Mesenteric fat pad (tissue), 1 donor: Measurements from ENCODE around the gene FSTL1.

- PRO-cap, result no peak
Measured at GRCh38 chr3:115071216-115072209, 75.6 kb downstream of the ZBTB20 start.

DNA sequence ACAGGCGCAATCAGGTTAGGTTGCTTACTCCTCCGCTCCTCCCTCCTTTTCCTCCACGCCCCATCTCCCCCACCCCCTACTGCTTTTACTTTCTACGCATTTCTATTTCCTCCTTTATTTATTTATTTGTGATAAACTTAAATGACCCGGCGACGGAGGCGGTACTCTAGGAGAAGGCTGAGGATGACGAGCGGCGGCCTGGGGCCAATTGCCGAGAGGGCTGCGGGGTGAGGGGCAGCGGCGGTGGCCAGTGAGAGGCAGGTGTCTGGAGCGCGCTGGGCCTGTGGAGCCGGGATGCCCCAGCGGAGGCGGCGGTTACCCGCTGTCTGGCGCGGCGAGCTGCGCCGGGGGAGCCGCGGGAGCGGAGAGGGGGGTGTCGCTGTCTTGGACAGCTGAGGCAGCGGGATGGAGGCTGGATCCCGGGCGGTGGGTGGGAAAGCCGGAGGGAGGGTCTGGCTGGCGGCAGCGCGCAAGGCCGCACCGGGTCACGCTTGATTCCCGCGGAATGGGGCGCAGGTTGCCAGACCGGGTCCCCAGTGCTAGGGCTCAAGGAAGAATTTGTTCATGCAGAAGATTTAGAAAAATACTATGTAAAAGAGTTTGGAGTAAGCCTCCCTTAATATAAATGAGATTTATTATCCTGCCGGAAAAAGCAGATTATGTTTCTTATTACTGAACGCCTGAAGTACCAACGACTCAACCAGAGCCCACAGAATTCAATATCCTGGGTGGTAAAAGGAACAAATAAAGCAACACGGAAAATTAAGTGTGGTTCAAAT, 851 bp upstream of the ZBTB20 start:
- PRO-cap, result unidirectional peak, plus-strand start at position 282 of the sequence

GRCh38 chr3:115317752-115318380, 170.8 kb upstream of the ZBTB20 start:
- PRO-cap, result no peak

DNA sequence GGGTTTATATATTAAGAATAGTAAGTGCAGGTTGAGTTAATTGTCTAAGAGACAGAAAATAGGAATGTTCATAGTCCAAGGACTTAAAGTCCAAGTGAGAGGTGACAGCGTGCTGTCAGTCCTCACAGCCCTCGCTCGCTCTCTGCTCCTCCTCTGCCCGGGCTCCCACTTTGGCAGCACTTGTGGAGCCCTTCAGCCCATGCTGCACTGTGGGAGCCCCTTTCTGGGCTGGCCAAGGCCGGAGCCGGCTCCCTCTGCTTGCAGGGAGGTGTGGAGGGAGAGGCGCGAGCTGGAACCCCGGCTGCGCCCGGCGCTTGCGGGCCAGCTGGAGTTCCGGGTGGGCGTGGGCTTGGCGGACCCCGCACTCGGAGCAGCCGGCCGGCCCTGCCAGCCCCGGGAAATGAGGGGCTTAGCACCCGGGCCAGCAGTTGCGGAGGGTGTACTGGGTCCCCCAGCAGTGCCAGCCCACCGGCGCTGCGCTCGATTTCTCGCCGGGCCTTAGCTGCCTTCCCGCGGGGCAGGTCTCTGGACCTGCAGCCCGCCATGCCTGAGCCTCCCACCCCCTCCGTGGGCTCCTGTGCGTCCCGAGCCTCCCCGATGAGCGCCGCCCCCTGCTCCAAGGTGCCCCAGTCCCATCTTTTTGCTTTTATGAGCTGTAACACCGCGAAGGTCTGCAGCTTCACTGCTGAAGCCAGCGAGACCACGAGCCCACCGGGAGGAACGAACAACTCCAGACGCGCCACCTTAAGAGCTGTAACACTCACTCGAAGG, 168.2 kb downstream of the GAP43 start:
- PRO-cap, result no peak

DNA sequence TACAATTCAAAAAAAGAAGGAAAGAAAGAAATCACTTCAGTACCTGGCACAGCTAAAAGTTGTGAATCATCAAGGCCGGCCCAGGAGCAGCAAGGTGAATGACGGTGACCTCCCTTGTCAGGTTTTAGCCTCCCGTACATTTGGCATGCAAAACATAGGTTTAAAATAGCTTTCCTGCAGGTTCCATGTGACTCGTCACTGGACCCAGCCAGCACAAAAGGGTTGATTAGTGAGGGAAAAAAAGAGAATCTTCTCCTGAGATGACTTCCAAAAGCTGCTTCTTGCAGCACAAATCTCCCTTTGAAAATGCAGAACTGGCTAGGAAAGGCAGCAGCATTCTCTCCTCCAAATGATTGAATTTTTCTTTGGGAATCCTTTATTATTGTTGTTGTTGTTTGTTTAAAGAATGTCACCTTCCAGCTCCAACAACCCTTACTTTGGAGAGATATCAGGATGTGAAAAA, 394.1 kb downstream of the LSAMP start:
- PRO-cap, result no peak

DNA sequence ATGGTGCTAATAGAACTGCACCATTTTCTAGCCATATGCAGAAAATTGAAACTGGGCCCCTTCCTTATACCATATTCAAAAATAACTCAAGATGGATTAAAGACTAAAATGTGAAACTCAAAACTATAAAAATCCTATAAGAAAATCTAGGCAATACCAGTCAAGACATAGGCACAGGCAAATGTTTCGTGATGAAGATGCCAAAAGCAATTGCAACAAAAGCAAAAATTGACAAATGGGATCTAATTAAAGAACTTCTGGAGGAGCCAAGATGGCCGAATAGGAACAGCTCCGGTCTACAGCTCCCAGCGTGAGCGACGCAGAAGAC, 85.6 kb downstream of the LSAMP start:
- PRO-cap, result no peak

DNA sequence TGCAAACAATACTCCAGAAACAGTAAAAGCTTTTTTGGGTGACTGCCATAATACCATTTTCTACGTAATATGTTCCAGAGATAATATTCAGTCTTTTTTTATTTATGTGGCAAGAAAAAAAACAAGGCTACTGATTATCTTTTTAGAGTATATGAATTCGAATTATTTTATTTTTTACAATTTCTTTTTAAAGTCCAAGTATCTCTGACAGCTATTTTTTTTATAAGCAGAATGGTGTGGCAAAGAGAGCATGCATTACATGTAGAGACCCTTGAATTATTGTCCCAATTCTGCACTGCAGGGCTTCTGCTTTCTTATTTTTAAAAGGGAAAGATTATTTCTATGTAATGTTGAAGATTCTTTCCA, 468.9 kb upstream of the LSAMP start:
- PRO-cap, result no peak

DNA sequence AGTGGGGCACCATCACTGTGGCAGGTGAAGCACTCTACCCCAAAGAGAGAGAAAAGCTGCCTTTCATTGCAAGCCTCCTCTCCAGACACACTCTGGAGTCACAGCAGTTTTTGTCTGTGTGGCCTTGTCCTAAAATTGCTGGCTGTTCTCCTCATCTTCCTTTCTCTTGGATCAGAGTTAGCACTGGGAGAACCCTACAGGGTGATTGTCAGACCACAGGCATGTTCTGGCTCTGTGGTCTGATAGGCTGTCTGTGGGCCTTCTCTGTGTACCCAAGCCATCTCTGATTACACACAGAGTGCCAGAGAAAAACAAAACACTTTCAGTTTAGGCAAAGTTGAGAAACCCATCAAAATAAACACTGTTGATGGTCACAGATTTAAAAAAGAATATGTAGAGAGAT, 954.1 kb upstream of the LSAMP start:
- PRO-cap, result no peak

- PRO-cap, result no peak
Measured at GRCh38 chr3:118809919-118810251, 224.8 kb downstream of the IGSF11 start.

DNA sequence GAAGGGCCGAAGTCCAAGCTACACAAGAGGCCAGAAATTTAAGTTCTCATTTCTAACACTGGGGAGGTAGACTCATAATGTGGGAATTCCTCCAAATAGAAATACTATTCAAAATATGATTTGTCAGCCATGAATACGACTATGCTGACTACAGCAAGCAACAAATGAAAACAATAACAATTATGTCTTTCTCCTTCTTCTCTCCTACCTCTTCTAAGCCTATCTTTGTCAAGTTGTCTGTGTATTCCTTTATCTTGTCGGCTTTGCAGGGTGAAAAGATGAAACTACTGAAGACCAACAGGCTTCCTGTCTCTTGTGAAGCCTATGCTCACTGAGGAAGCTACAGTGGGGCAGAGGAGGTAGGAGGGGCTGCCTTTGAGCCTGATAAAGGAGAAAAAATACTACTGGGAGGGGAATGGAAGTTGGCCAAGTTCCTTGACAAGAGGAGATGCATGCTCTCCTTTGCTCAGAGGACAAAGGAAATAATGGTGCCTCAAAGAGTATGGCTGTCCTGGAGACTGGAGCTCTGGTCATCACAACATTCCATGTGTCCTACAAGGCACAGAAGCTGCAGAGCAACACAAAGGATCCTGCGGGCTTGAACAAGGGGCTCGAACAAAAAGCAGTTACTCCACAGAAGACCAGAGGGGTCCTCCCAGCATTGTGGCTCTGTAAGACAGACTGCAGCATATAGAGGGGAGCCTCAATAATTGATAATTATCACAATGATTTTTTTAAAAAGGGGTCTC, 92.0 kb downstream of the IGSF11 start:
- PRO-cap, result no peak

DNA sequence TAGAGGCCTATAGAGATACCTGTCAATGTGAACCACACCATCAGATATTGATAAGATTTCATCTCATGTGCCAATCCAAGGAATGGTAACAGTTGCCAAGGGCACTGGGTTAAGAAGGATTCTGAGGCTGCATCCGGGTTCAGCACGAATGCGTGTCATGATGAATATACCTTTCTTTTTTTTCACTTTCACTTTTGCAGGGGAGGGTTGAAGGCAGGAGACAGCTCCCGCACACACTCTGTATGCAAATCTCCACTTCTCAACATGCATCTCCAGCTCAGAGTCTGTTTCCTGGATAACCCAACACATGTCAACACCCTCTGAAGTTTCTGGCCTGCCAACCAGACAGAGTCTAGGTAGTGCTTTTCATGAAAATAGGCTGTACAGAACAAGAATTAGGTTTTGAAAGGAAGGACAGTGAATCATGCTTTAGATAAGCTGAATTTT, 21.6 kb downstream of the B4GALT4 start:
- PRO-cap, result no peak

GRCh38 chr3:119257148-119257937, 16.7 kb upstream of the B4GALT4 start:
- PRO-cap, result no peak

- PRO-cap, result no peak
Measured at GRCh38 chr3:119437337-119438351, 25.8 kb downstream of the TMEM39A start.

- PRO-cap, result no peak
Measured at GRCh38 chr3:119650234-119651036, 10.0 kb downstream of the POPDC2 start.

- PRO-cap, result no peak
Measured at GRCh38 chr3:119794966-119795727, 13.2 kb downstream of the NR1I2 start.

DNA sequence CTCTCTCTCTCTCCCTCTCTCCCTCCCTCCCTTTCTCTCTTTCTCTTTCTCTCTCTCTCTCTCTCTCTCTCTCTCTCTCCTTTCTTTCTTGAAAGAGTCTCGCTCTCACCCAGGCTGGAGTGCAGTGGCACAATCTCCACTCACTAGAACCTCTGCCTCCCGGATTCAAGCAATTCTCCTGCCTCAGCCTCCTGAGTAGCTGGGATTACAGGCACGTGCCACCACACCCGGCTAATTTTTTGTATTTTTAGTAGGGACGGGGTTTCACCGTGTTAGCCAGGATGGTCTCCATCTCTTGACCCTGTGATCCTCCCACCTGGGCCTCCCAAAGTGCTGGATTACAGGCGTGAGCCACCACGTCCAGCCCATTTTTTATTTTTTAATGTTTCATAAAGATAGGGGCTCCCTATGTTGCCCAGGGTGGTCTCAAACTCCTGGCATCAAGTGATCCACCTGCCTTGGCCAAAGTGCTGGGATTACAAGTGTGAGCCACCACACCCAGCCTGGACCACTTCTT, 126.4 kb downstream of the GSK3B start:
- PRO-cap, result no peak

DNA sequence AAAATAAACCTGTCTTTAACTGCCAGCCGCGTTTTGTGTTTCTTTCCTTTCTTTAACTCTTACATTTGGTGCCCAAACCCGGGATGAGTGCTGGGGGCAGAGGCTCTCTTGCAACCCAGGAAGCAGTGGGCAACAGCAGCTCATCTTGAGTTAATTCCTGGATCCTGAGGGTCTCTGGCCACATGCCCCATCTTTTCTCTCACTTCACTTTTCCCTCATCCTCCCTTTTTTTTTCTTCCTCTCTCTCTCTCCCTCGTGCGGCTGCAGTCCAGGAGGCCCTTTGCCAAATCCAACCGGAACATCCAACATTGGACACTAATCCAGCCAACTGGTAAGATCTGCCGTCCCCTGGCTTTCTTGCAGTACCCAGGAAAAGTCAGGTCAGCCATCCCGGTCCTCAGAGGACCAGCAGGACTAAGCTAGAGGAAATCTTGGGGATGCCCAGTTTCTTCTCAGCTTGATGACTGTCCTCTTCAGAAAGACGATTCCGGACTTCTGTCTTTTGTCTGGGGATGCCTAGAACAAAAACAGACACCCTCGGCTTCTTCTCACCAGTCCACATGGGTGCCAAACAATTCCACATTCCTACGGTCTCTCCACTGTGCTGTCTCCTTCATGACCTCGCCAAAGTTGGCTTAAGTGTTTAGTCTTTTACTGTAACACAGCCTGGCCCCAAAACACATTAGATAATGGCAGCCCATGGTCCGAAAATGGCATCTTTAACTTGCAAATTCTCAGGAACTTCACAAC, 115.6 kb downstream of the GSK3B start:
- PRO-cap, result no peak

GRCh38 chr3:120449504-120450218, 1.1 kb downstream of the FSTL1 start:
- PRO-cap, result no peak

- PRO-cap, result bidirectional peak, plus-strand start at chr3:120451116, minus-strand start at chr3:120450991
Measured at GRCh38 chr3:120450632-120451798, at the start of gene FSTL1. Gene FSTL1, minus strand, starts transcription at chr3:120450992.

GRCh38 chr3:120566540-120567298, 29.4 kb upstream of the NDUFB4 start:
- PRO-cap, result no peak